AG10803 (cell line): ENCODE measurements around the gene EBLN1.

DNA sequence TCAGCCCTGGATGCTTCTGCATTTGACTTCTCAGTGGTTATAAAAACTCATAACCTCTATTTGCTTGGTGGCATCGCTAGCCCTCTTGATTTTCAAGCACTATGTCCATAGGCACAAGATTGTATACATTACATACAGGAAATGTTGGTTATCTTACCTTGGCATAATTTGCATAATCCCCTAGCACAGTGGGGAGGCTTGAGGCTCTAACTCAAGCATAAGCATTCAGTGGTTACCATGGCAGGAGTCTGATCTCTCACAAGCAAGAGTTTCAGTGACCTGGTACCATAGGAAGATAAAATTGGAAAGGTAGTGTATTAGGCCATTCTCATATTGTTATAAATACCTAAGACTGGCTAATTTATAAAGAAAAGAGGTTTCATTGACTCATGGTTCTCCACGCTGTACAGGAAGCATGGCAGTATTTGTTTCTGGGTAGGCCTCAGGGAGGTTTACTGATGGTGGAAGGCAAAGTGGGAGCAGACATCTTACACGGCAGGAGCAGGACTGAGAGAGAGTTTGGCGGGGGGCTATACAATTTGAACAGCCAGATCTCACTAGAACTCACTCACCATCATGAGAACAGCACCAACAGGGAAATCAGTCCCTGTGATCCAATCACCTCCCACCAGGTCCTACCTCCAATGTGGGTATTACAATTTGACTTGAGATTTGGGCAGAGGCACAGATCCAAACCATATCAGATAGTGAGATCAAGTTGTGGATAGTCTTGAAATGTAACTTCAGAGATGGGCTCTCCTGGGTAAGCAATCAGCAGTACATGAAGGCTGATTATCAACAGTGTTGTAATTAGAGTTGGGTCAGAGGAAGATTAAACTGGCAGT, 122.0 kb downstream of the PLXDC2 start:
- RRBS = no CpG with 5 or more reads among the region's 4 CpGs

- RRBS = no CpG with 5 or more reads among the region's 3 CpGs
These were observed 345.6 kb downstream of the PLXDC2 start for GRCh38 chr10:20161805-20162233.

- RRBS = no CpG with 5 or more reads among the region's 11 CpGs
These were observed 112.8 kb downstream of the NEBL start for GRCh38 chr10:20784189-20784843.

DNA sequence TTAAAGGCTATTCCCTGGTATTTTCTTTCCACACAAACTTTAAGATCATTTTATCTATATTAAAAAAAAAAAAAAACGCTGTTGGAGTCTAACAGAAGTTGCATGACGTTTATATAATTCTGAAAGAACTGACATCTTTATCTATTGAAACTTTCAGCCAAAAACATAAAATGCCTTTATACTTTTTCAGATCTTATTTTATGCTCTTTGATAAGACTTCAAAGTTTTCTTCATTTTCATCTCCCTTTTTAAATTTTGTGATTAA, 29.2 kb downstream of the NEBL start:
- RRBS = no CpG with 5 or more reads among the region's 2 CpGs

- RRBS = no CpG with 5 or more reads among the region's 3 CpGs
These were observed 80.3 kb upstream of the NEBL start for GRCh38 chr10:20977403-20977755.

GRCh38 chr10:21029991-21030544, 133.0 kb upstream of the NEBL start:
- RRBS = 76% methylated on average over 5 of the region's 12 CpGs

DNA sequence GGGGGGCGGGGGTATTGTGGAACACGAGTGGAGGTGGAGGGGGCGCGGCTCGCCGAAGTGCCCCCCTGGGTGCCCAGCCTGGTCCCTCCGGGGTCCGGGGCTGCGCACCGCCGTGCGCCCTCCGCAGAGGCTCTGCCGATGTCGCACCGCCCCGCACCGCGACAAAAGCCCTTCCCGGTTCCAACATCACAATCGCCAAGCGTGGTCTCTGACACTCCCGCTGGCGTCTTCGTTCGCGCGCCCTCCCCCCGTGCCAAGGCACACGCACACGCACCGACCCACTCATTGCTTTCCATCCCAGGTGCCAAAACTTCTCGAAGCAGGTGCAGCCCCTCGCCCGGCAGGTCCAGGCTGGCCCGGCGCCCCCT, 276.3 kb upstream of the NEBL start:
- RRBS = 2% methylated on average over 14 of the region's 37 CpGs

- RRBS = no CpG with 5 or more reads among the region's 8 CpGs
These were observed 161.2 kb downstream of the SKIDA1 start for GRCh38 chr10:21364148-21364805.

GRCh38 chr10:21508985-21509326, 16.5 kb downstream of the SKIDA1 start:
- RRBS = no CpG with 5 or more reads among the region's 16 CpGs

GRCh38 chr10:21518571-21519390, 6.7 kb downstream of the SKIDA1 start:
- RRBS = no CpG with 5 or more reads among the region's 18 CpGs

DNA sequence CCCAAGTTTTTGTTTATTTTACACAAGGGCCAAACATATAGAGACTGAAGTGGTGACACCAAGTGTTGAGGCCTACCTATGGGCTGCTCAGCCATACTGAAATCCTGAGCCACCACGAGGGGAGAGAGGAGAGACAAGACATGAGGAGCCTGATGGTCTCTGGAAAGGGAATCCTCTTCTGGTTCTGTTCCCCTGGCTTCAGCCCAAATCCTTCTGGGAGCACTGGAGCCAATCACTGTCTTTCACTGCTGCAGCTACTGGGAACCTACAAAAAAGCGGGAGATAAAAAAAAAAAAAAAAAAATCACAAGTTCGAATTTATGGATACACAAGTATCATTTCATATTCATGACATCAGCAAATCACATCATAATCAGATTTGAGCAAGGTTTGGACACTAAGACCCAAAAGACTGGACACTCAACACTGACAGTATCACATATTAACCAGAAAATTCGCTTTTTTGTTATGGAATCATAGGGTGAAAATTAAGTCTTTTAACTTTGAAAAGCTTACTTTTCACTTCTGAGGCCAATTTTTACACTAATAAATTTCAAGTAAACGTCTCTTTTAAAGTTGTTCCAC, 1.8 kb downstream of the SKIDA1 start:
- RRBS = no CpG with 5 or more reads among the region's 5 CpGs

DNA sequence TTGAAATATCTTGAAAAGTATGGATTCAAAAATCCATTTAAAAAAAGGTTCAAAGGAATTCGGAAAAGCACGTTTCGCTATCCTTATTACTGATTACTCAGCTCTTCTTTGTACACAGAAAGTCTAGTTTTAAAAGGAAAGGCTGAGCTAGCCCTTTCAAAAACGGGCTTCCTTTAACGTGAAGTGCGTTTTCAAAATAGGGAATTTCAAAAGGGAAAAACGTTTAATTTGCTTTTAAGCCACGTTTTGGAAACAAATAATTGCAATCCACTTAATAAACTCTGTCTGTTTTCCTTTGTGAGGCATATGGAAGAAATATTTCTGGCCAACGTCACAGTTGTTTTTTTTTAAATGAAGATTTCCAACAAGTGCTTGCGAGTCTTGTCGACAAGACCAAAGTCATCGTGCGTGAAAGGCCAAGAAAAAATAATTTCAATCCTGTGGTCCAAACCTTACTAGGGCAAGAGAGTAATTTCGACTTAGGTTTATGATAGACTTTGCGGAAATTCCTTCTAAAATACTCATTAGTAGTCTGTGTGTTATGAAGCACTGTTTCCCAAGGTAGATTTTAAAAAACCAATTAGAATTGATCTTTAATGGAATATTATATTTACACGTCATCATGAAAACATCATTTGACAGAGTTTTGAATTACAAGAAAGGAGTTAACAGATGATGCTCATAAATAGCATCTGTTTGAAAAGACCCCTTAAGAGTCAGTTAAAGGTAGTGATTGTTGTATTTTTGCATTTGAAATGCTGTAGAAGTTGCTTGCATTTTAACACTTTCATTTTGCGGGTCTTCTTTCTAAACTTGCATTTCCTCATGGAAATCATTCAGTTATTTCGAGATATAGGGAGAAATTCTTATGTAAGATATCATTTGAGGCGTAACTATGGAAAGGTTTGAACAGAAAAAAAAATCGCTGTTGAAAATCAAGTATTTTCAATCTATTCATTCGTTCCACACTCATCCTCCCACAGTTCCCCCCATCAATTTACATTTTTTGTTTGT, 2.5 kb upstream of the SKIDA1 start:
- RRBS = no CpG with 5 or more reads among the region's 21 CpGs

DNA sequence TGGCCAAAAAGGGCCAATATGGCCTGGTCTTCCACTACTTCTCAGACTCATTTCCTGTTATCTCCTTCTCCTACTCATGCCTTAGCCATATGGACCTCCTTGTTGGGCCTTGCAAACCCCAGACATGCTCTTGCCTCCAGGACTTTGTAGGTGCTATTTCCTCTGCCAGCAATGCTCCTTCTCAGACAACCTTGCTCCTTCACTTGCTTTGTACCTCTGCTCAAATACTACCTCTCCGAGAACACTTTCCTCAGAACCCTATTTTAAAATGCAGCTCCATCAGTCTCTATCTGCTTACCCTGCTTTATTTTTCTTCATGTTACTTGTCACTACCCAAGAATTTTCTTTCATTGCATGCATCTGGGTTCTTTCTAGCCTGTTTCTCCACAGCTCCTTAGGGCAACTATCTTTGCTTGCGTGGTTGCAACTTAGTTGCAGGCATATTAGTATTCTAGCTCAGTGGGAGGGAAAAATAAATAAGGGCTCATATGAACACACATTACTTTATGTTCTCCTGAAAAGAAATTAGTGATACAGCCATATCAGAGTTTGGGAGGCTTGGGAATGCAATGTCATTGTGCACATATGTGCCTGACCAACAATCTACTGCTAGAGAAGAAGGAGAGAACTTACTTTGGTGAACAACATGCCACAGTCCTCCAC, 205.0 kb downstream of the DNAJC1 start:
- RRBS = no CpG with 5 or more reads among the region's 2 CpGs

DNA sequence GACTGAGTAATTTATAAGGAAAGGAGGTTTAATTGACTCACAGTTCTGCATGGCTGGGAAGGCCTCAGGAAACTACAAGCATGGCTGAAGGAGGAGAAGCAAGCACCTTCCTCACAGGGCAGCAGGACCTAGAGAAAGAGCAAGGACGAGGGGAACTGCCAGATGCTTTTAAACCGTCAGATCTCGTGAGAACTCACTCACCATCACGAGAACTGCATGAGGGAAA, at the start of gene EBLN1:
EBLN1 (minus strand) TSS at position 141 of the 226 bp plus-strand sequence.
- RRBS = no CpG with 5 or more reads among the region's 4 CpGs

GRCh38 chr10:22252298-22253229, 34.7 kb upstream of the EBLN1 start:
- RRBS = 2% methylated on average over 39 of the region's 96 CpGs

DNA sequence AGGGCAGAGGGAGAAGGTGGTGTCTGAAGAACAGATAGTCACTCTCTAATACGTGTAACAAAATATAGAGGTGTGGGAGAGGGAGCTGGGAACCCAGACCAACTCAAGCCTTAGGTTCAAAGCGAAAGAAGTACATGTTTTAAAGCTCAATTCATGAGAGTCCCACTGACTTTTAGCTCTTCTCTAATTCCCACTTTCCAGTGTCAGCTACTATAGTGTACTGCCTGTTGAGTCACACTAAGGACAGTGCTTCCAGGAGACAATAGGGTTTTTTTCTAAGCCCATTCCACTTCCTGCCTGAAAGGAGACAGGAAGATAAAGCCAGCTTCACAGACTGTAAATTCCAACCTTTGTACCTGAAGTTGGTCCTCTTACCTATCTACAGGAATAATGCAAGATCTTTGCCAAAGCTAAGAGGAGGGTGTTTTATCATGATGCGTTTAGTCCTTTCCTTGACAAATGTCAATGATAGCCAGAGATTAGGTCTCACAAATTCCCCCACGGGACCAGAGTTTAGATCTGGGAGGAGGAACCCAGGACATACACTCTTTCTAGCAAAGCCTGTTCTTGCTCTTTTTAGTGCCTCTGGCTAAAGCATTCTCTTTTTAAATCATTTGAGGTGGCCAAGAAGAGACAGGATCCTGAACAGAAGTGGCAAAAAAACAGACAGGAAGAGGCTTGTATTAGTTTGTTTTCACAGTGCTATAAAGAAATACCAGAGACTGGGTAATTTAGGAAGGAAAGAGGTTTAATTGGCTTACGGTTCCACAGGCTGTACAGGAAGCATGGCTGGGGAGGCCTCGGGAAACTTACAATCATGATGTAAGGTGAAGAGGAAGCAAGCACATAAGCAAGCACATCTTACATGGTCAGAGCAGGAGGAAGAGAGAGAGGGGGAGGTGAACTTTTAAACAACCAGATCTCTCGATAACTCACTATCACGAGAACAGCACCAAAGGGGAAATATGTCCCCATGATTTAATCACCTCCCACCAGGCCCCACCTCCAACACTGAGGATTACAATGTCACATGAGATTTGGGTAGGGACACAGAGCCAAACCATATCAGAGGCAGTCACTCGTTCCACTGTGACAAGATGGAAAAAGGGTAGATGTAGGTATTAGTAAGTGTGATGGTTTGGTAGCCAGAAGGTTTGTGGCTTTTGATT, 4.7 kb downstream of the MSRB2 start:
- RRBS = no CpG with 5 or more reads among the region's 9 CpGs

DNA sequence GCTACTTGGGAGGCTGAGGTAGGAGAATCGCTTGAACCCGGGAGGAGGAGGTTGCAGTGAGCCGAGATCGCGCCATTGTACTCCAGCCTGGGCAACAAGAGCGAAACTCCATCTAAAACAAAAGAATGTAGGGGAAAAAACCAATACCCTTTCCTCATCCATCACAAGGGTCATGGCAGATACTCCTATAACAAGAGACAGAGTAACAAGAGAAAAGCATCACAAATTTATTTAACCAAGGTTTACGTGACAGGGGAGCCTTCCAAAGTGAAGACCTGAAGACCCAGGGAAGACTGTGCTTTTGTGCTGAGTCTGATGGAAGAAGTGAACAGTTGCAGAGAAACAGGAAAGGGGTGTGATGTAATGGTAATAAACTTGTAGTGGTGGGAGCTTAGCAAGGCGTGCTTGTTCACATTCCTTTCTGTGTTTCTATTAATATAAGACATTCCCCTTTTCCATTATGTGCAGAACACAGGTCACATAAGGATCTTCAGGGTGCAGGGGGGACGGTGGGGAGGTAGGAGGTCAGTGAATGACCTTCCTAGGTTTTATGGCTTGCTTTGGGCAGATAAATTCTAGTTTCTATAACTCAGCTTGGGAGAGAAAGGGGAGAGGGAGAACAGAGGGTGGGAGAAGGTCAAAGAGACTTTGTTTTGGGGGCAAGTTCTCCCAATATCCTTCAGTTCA, 25.5 kb upstream of the C10orf67 start:
- RRBS = no CpG with 5 or more reads among the region's 9 CpGs

GRCh38 chr10:24214744-24215091, 5.8 kb downstream of the KIAA1217 start:
- RRBS = no CpG with 5 or more reads among the region's 5 CpGs

DNA sequence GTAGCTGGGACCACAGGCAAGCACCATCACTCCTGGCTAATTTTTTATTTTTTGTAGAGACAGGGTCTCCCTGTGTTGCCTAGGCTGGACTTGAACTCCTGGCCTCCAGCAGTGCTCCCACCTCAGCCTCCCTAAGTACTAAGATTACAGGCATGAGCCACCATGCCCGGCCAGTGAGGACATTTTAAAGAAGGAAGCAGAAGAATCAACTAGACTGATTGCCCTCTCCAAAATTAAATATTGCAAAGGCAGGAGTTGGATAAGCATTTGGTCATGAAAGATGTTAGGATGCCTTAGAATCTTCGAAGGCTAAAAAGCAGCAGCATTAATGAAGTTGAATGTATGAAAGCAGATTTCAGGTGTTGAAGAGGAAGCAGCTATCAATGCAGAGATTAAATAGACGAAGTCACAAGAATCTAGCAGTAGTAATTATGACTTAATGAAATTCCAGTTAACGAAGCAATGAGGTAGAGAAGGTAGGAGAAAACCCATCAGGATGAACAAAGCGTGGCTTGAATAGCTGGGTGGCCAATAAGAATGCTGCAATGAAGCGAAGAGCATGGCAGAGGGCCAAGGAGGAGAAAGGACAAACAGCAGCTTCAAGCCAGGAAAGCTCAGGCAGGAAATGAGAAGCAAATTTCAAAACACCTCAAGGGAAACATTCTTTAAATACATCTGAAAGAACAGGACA, 122.3 kb downstream of the KIAA1217 start:
- RRBS = no CpG with 5 or more reads among the region's 6 CpGs